ENCODE data around the gene DCLRE1B.

GRCh38 chr1:113784114-113784396 is 24.8 kb upstream of the PHTF1 start:
- PRO-cap, result no peak

DNA sequence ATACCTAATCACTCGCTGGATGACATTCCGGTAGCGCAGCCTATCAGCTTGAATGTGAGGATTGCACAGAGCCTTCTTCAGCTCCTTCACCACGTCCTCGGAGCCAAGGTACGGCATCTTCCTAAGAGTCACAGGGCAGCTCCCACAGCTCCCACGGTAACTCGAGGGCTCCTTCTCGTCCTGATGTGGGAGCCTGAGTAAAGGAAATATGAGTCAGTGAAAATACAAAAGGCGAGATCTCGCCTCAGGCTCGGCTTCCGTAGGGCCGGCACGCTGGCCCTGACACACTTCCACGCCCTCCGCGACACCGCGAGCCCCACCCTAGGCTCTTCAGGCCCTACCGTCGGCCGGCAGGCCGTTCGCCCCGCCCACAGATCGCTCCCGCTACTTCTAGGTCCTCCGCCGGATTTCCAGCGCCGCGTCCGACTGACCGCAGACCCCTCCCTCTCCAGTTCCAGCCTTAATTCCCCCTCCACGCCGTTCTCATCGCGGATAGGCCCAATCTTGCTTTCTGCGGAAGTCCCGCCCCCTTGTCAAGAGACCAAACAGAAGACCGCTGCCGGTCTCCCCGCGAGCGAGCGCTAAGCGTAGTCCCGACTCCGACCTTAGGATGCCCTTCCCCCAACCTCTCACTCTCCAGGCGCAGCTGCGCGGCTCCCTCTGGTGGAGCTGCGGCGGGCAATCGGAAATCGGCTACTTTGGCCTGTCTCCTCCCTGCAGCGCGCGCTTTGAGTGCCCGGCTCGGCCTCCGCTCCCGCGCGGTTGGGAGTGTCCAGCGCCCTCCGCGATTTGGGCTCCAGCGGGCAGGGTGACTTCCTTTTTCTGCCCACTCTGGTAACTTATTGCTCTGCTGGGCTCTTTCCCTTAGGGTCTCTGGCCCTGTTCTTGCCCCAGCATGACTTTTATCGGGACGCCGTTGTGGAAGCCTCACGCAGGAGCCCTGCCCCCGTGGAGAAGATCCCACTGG is at the start of gene DCLRE1B:
TSS of gene DCLRE1B (plus strand) at position 726 of the 967 bp plus-strand sequence.
- PRO-cap, result unidirectional peak, plus-strand start at position 842 of the sequence
- RRBS, 2 experiments, result under 1 to 2% methylated on average over 14 of the region's 75 CpGs

DNA sequence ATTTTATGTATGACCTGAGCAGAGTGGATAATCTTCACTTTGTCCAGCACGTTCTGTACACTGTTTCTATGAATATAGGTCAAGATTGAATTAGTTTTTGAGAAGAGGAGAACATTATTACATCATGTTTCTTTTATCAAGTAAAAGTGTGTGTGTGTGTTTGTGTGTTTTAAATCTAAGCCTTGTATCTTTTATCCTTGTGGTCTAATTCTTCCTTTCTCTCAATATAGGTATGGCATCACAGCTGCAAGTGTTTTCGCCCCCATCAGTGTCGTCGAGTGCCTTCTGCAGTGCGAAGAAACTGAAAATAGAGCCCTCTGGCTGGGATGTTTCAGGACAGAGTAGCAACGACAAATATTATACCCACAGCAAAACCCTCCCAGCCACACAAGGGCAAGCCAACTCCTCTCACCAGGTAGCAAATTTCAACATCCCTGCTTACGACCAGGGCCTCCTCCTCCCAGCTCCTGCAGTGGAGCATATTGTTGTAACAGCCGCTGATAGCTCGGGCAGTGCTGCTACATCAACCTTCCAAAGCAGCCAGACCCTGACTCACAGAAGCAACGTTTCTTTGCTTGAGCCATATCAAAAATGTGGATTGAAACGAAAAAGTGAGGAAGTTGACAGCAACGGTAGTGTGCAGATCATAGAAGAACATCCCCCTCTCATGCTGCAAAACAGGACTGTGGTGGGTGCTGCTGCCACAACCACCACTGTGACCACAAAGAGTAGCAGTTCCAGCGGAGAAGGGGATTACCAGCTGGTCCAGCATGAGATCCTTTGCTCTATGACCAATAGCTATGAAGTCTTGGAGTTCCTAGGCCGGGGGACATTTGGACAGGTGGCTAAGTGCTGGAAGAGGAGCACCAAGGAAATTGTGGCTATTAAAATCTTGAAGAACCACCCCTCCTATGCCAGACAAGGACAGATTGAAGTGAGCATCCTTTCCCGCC is 11.3 kb downstream of the HIPK1 start:
- PRO-cap, result no peak
- RRBS, 2 experiments, result no CpG with 5 or more reads among the region's 15 CpGs

DNA sequence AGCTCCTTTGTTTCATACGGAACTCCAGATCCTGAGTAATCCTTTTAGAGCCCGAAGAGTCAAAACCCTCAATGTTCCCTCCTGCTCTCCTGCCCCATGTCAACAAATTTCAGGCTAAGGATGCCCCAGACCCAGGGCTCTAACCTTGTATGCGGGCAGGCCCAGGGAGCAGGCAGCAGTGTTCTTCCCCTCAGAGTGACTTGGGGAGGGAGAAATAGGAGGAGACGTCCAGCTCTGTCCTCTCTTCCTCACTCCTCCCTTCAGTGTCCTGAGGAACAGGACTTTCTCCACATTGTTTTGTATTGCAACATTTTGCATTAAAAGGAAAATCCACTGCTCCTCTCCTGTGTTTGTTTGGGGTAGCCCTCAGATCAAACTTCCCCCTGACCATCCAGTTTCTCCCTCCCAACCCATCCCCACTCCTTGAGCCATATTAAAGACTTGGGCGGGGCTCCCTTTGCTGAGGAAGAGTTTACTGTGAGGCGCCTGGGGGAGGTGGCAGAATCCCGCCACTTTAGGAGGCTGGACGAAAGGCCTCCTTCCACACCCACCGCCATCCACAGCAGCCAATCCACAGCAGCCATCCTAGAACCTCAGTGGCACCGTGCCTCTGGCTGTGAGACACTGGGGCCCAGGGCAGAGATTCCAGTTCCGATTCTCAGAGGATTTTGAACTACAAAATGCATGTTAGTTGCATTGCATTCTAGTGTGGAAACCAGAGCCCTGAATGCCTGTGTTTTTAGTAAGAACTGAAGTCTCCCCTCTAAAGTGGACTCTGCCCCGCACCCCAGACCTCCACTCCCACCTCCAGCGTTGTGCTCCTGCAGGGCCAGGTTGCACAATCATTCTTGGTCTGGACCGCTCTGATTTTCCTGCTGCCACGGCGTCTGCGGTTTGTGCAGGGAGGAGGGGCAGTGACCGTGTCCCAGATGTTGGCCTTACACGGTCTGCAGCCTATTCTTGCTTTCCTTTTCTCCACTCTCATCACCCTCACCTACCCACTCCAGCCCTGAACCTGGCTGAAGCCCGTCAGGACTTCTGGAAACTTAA is 3.0 kb downstream of the OLFML3 start:
- PRO-cap, result no peak
- RRBS, 2 experiments, result no CpG with 5 or more reads among the region's 20 CpGs

GRCh38 chr1:114033095-114033701 is 53.9 kb downstream of the OLFML3 start:
- PRO-cap, result no peak
- RRBS, 2 experiments, result no CpG with 5 or more reads among the region's 7 CpGs

DNA sequence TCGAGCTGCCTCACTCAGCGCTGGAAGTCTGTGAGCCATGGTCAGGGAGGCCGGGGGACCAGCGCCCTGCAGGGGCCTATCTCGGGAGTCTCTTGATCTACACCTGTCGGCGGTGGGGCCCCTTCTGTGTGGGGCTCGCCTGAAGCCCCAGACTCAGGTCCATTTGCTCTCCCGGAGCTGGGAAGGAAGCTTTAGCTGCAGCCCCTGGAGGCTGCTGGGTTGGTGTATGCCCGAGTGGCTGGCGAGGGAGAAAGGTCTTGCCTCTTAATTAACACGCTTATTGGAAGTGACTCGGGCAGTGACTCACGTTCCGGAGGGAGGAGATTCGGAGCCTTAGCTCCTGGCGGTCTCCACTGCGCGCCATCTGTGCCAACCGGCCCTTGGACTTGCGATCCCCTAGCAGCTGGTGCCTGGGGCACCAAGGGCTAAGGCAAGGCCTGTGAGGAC is 1.1 kb upstream of the SYT6 start:
- PRO-cap, result no peak
- RRBS, 2 experiments, result 4 to 6% methylated on average over 6 to 10 of the region's 21 CpGs

- PRO-cap, result no peak
- RRBS, 2 experiments, result no CpG with 5 or more reads among the region's 10 CpGs
Observed at GRCh38 chr1:114339307-114339899, 171.6 kb downstream of the TRIM33 start.

DNA sequence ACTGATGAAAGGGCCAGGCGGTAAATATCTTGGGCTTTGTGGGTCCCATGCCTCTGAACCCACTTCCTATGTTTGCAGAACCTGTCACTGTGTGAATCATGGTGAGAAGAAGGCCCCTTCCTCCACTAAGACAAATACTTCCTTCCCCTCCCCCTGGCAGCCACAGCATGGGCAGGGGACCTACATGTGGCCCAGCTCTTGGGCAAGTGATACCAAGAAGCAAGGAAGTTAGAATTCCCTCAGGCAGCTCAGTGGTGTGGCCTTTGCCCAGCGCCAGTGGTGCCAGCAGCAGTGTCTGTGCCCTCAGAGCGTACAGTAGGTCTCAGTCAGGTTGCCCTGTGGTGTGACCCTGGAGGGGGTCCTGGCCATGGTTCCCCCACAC is 168.6 kb downstream of the TRIM33 start:
- PRO-cap, result no peak
- RRBS, 2 experiments, result no CpG with 5 or more reads among the region's 3 CpGs

GRCh38 chr1:114424521-114425157 is 86.4 kb downstream of the TRIM33 start:
- PRO-cap, result no peak
- RRBS, 2 experiments, result no CpG with 5 or more reads among the region's 6 CpGs

DNA sequence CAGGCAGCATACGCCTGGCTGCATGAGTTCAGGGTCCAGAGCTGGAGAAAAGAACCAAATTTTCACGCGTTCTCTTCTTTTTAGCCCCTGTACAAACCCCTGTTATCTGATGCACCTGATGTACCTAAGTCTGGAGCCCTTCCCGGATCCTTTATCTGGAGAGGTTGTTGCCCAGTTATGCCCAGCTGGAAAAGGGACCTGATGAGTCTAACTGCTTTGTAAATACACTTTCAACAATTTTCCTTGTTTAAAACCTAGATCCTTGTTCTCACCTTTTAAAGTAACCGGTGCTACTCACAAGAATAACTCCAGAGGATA is 28.1 kb upstream of the TRIM33 start:
- PRO-cap, result no peak
- RRBS, 2 experiments, result no CpG with 5 or more reads among the region's 5 CpGs

- PRO-cap, result no peak
- RRBS, 2 experiments, result no CpG with 5 or more reads among the region's 16 CpGs
Observed at GRCh38 chr1:114587301-114588052, 6.1 kb upstream of the BCAS2 start.

- PRO-cap, result no peak
- RRBS, 2 experiments, result no CpG with 5 or more reads among the region's 23 CpGs
Observed at GRCh38 chr1:114670347-114670980, 615 bp upstream of the DENND2C start.

DNA sequence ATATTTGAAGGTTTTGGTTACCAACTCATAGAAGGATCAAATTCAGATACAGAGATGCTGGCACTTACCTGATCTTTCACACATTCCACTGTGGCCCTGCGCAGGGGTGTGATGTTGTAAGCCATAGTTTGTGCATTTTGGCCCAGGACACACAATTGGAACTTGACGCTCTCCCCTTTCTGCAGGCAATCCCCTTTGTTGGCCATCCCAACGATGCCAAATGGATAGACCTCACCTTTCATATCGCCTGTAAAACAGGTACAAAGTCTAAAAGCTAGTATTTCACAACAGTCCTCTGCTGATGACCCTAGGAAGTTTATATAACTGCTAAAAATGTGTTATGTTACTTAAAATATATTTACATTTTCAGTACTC is 3.9 kb upstream of the NRAS start:
- PRO-cap, result no peak
- RRBS, 2 experiments, result no CpG with 5 or more reads among the region's 4 CpGs

- PRO-cap, result no peak
- RRBS, 2 experiments, result no CpG with 5 or more reads among the region's 8 CpGs
Observed at GRCh38 chr1:114735102-114736355, 19.0 kb upstream of the NRAS start.

DNA sequence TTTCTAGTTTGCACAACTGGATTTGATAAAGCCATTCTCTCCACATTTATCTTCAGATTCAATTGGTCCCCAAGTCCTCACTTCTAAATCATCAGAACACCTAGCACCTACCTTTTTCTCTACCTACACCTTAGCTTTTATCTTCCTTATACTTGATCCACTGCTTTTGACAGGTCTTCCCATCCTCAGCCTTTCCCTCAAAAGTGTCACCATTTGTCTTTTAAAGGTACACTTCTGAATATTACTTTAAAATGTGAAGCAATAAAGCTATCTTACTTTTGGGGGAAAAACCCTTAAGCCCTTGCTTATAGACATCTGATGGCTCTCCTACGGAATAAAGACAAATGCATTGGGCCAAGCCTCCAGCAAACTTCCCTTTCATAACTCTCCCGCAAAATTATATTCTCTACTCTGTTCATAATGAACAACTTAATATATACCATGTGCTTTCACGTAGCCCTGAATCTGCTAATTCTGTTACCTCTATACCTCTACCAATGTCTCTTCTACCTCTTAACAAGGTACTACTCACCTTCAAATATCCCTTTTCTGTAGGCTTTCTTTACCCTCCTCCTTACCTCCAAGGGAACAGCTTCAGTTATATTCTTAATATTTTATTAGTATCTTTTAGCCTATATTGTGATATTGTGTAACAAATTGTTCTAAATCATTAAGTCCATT is 9.0 kb downstream of the CSDE1 start:
- PRO-cap, result no peak
- RRBS, 2 experiments, result no CpG with 5 or more reads among the region's 3 CpGs

DNA sequence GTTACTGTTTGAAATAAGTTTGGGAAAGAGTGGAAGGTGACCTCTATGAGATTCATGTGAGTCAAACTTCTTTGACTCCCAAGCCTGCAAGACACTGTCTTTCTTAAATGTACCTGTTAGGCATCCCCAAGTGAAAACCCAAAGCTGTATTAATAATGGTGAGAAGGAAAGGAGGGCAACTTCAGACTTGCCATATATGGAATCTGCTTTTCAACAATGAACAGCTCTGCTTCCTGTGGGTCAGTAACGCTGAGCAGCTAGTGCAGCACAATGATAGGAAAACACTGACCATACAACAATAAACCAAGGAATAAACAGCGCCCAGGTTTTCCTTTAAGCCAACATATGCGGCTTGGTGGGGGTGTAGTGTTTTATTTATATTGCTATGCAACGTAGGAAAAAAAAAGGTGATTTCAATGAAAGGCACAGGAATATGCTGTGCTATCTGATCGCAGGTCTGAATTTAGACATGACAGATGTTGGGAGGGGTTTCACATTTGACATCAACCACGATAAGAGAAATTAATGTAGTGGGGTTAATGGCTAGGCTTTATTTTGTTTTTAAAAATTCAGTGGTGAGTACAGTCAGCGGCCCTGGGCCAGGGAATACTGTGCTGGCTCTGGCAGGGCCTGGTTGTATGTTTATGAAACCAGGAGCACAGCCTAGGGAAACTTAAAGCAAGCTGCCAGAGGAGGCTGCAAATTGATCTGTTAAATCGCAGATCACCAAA is 4.4 kb downstream of the TSPAN2 start:
- PRO-cap, result no peak
- RRBS, 2 experiments, result no CpG with 5 or more reads among the region's 8 CpGs

GRCh38 chr1:115134870-115135527 is 45.7 kb upstream of the TSPAN2 start:
- PRO-cap, result no peak
- RRBS, 2 experiments, result no CpG with 5 or more reads among the region's 10 CpGs

- PRO-cap, result no peak
- RRBS, 2 experiments, result no CpG with 5 or more reads among the region's 5 CpGs
Observed at GRCh38 chr1:115168887-115169245, 79.6 kb upstream of the TSPAN2 start.

GRCh38 chr1:115545632-115546652 is 95.8 kb upstream of the VANGL1 start:
- PRO-cap, result bidirectional peak, plus-strand start at chr1:115546040, minus-strand start at chr1:115545859
- RRBS, 2 experiments, result no CpG with 5 or more reads among the region's 10 CpGs

DNA sequence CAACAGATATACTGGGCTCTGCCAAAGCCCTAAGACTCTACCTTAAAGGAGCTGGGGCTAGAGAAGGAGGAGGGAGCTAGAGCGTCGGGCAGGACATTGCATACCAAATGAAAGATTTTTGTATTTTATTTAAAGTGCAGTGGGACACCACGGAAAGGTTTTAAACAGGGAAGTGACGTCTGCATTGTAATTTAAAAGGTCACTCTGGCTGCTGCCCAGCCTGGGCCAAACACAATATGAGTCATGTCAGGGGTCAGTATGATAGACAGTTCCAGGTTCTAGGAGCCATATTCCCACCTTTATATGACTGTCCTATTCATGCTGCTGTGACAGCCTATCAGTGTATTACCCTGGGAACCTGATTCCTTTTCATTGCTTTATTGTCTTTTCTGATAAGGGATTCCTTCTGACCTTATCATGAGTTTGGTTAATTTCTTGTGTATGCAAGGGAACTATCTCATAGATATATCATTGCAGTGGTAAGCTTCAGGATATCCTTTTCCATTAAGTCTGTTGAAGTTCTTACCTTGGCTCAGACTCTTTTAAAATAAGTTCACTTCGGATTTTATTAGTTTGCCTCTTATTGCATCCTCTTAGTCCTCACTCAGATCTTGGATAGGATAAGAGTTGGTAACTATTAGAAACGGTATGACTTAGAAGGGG is 5.3 kb downstream of the VANGL1 start:
- PRO-cap, result no peak
- RRBS, 2 experiments, result no CpG with 5 or more reads among the region's 6 CpGs

Data from astrocyte (in vitro differentiated cells and primary cell).